LHCN-M2 (cell line): ENCODE measurements around a stretch of chr11.

- RAMPAGE, long total RNA = no peak
These were observed 21.5 kb downstream of the ADM start for GRCh38 chr11:10326274-10326805.

DNA sequence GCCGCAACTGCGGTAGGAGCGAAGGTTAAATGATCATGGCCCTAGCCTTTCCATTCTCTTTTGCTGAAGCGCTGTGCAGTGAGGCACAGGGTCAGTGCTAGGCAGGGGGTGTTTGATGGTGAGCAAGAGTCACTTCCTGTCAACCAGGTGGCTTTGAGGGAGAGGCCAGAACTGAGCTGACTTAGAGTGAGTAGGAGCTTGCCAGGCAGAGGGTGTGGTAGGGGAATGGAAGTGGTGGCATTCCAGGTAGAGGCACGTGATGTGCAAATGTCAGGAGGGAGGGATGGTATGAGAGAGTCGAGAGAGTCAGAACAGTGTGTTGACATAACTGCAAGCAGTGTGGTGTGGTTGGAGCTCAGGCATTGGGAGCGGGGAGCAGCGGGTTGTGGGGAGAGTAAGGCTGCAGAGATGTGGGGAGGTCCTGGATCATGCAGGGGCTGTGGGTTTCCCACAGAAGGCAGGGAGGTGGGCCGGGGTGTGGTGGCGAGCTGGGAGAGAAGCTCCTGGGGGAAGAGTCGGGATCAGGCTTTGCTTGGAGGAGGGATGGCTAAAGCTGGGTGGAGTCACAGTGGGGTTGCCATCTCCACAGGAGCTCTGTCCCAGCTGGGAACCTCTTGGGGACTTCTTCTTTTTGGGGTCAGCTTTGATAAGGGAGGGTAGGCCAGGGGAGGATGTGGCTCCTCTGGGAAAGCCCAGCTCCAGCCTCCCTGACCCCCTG lies 33.3 kb downstream of the AMPD3 start:
- RAMPAGE, long total RNA = no peak

- RAMPAGE, long total RNA = no peak
These were observed 5.2 kb upstream of the LYVE1 start for GRCh38 chr11:10573462-10574235.

- RAMPAGE, long total RNA = no peak
These were observed 14.4 kb upstream of the LYVE1 start for GRCh38 chr11:10582929-10583215.

GRCh38 chr11:10600893-10601337 lies 32.5 kb upstream of the LYVE1 start:
- RAMPAGE, long total RNA = no peak

DNA sequence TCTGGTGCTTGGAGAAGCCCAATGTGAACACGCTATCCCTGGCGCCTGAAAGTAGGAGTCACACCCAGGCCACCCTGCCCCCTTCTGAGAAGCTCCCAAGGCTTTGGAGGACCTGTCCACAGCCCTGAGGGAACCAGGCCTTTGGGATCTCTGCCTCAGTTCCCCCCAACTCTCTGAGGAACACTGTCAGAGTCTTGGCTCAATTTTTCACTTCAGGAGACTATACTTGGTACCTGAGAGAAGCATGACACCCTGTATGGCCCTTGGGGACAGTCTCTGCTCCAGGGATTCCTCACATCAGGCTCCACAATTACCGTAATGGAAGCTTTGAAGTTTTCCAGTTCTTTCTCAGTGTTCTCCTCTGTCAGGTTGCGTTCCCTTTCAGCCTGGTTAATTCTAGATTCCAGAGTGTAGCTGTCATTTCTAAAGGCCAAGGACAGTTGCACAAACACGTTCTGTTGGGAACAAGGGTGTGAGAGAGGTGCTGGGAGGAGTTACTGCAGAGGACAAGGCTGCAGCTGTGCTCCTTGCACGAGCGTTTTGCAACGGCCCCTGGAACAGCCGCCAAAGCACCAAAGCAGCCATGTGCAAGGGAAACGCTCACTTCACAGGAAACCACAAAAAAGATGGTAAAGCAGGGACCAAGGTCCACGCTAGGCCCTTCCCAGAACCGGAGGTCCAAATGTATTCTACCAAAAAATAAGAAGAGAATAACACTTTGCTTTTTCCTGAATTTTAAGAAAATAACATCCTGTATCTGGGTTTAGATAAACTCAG lies 35.8 kb upstream of the LYVE1 start:
- RAMPAGE, long total RNA = no peak

GRCh38 chr11:10640091-10640716 lies 53.4 kb downstream of the IRAG1 start:
- RAMPAGE, long total RNA = no peak

DNA sequence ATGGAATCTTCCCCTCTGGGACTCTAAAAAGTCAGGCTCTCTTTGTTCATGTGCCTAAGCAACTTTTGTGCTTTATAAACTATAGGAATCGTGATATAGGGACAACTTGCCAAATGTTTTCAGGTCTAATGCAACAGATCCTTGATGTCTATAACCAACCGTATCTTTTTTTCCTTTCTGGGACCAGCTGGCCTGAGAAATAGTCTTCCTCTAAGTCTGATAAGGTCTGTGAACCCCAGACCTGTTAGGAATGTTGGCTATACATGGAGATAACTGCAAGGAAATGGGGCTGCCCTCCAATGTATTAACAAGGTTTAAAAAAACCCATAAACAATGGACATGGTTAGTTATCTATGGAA lies 11.3 kb downstream of the IRAG1 start:
- RAMPAGE, long total RNA = no peak

GRCh38 chr11:10807374-10808335 lies 1.1 kb downstream of the EIF4G2 start:
- RAMPAGE, long total RNA = no peak

GRCh38 chr11:11261437-11262143 lies 91.5 kb downstream of the CSNK2A3 start:
- RAMPAGE, long total RNA = no peak

DNA sequence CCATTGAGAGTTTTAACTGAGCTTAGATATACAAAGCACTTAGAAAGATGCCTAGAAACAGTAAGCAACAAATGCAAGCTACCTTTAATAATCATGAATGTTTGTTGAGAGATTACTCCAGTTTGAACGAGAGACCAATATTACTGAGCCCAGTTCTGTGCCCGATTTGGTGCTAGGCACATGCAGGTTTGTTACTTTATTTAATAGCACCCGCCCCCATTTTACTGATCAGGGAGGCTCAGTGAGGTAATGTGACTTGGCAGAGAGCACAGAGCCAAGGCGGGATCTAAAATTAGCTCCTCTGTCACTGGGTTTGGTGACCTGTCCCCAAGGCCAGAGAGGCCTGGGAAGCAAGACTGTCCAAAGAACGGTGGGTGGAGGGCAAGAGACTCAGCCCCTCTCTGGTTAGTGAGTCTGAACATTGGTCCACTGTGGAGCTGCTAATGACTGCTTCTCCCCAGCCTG lies 39.2 kb downstream of the CSNK2A3 start:
- RAMPAGE, long total RNA = no peak

GRCh38 chr11:11760280-11760799 lies 81.4 kb upstream of the USP47 start:
- RAMPAGE, long total RNA = no peak

DNA sequence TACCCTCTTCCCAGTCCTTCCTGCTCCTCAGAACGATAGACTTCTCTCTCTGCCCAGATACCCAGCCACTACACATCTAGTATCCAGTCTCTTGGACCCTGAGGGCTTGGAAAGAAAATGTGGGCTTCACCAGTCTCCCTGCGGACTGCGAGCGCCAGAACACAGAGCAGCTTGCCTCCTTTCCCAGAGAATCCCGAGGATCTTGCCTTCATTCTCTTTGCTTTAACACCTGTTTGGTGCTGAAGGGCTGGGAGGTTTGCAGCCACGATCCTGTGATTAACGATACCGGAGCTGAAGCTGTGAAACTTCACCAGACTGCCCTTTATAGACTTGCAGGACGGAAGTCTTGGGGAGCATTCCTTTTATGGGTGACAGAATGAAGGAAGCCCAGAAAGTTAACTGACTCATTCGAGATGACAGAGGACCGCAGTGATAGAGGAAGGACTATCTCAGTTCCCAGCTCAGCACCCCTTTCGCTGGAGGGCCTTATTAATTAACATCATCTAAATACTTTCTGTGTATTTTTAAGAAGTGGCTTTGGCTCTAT lies 31.1 kb upstream of the USP47 start:
- RAMPAGE, long total RNA = no peak

DNA sequence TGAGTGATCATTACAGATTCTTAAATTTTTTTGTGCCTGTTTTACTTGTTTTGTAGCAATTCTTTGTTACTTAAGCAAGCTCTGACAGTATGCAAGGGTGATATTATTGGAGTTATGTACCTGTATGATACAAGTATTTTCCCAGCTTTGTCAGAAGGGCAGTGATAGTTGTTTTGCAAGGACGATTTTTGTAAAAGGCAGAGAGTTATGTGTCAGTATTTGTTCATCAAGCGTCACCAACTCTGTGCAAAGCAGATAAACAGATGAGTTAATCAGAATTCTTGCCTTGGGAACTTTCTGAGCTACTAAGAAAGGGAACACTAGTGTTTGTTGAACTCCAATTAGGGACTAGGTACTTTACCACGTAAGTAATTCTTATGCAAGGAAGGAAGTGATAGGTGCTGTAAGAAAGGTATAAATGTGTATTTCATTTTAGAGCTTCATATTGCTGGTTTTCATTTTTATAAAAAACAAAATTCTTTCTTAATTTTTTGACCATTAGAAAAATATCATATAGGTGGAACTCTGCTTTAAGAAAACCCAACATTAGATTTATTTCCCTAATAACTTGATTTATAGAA lies 1.5 kb downstream of the USP47 start:
- RAMPAGE, long total RNA = no peak

DNA sequence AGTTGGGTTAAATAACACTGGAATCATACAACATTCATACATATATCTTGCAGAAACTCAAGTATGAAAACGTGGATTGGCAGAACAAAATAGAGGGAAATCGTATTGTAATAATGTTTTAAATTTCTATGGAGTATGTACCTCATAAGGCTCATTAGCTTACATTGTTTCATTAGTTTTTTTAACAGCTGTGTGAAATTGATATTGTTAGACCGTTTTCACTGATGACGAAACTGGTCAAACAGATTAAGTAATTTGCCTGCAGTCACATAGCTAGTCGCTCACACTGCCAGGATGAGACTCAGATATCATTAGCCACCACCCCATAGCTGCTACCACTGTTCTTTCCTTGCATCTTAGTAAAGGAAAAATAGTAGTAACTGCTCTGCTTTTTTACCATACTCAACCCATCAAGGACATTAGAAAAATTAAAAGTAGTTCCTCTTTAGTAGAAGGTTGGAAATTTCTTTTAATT lies 64.0 kb downstream of the DKK3 start:
- RAMPAGE, long total RNA = no peak

DNA sequence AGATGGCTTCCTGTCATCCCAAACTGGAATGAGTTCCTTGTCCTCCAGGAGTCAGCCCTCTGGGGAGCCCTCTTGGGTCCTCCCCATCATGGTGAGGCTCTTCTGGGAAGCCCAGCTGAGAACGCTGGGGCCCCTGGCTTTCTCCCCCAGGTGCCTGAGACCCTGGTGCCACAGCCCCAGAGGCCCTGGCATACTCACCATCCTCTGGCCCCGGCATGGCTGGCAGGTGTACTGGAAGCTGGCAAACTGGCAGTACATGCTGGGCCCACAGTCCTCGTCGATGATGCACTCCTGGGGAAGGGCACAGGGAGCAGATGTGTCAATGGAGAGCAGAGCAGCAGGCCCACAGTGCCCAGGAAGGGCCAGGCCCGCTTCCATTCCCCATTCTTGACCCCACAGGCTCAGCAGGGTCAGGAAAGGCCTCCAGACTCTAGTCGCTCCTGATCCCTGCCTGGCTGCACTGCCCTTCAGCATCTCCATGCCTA lies 40.2 kb downstream of the DKK3 start:
- RAMPAGE, long total RNA = no peak

GRCh38 chr11:11993795-11994413 lies 14.5 kb downstream of the DKK3 start:
- RAMPAGE, long total RNA = no peak

DNA sequence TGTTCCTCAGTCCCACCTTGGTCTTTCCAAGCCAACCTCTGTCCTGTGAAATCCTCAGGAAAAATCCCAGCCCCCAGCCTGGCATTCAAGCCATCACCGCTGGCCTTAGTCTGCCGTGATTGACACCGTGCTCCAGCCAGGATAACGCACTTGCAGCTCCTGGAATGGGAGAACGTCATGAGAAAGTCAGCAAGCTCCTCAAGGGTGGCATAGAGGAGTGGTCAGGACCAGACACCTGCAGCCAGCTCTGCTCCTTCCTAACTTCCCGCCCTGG lies 1.1 kb upstream of the DKK3 start:
- RAMPAGE, long total RNA = no peak

- RAMPAGE, long total RNA = no peak
These were observed 9.5 kb upstream of the DKK3 start for GRCh38 chr11:12017916-12018277.

DNA sequence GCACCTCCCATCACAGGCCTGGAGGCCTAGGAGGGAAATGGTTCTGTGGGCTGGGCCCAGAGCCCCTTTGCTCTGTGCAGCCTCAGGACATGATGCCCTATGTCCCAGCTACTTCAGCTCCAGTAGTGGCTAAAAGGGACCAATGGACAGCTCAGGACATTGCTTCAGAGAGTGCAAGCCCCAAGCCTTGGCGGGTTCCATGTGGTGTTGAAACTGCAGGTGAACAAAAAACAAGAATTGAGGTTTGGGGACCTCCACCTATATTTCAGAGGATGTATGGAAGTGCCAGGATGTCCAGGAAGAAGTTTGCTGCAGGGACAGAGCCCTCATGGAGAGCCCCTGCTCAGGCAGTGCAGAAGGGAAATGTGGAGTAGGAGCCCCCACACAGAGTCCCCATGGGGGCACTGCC lies 14.7 kb upstream of the DKK3 start:
- RAMPAGE, long total RNA = no peak